Myometrial cell (primary cell): Measurements from ENCODE around the genes VWC2 and SPATA48.

GRCh38 chr7:47670175-47670459 is 88.2 kb upstream of the TNS3 start:
- RAMPAGE, long total RNA, result no peak

DNA sequence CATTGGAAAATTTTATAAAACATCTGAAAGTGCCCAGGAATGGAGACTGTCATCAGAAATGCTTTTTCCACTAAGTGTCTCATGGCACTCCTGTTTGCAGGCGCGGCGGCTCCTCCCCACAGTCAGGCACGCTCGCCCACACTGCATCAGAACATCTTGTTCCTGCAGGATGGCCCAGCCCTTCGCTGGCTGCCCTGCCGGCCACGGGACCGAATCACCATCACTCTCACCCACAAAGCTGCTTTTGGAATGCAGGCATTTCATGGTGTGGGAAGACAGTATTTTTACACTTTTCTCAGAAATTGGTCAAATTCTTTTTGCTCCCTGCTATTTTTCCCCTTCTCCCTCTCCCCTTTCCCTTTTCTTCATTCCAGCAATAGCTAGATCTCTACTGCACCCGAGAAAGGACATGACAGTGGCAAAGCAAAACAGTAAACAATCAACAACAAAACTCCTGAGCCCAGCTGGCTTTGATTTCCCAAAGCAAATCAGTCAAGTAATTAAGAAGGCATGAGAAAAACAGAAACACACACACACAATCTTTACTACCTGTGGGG is 176.1 kb upstream of the TNS3 start:
- RAMPAGE, long total RNA, result no peak

GRCh38 chr7:48146939-48147602 is 24.2 kb upstream of the ABCA13 start:
- RAMPAGE, long total RNA, result no peak

GRCh38 chr7:48201893-48202348 is 30.7 kb downstream of the ABCA13 start:
- RAMPAGE, long total RNA, result no peak

DNA sequence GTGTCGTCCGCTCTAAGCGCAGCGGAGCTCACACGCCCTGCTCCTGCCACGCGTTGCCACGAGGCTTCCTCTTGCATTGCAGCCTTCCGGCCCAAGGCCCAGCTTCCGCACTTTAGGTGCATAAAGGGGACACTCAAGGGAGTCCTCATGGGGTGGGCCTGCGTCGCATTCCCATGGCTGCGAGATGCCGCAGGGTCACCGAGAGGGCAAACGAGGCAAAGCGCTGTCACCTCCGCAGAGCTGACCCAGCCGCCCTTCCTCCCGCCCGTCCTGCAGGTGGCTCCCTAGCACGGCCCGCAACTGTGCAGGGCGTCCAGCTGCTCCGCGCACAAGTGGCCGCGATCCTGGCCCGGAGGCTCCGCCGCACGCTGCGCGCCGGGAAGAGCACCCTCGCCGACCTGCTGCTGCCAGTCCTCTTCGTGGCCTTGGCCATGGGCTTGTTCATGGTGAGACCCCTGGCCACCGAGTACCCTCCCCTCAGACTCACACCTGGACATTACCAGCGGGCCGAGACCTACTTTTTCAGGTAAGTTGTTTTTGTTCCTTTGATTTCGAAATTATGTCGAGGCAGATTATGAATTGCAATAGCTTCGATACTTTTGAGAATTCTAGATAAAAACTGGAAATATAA is 283.6 kb downstream of the ABCA13 start:
- RAMPAGE, long total RNA, result no peak

DNA sequence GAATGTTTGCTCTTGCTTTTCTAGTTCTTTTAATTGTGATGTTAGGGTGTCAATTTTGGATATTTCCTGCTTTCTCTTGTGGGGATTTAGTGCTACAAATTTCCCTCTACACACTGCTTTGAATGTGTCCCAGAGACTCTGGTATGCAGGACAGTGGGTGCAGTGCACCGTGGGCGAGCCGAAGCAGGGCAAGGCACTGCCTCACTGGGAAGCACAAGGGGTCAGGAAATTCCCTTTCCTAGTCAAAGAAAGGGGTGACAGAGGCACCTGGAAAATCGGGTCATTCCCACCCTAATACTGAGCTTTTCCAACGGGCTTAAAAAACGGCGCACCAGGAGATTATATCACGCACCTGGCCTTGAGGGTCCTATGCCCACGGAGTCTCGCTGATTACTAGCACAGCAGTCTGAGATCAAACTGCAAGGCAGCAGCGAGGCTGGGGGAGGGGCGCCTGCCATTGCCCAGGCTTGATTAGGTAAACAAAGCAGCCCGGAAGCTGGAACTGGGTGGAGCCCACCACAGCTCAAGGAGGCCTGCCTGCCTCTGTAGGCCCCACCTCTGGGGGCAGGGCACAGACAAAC is 107.6 kb upstream of the VWC2 start:
- RAMPAGE, long total RNA, result no peak

GRCh38 chr7:49773298-49774147 is at the start of gene VWC2:
Gene VWC2 (plus strand): TSS chr7:49773638.
- RAMPAGE, long total RNA, result no peak

DNA sequence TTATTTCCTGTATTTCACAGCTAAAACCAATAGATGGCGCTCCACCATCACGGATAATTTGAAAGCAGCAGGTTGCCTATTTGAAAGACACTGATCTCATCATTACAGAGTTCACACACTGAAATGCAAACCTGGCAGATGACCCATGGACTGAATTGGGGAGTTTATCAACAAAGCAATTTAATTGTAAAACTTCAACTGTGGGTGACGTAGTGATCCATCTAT is 498 bp downstream of the ZPBP start:
- RAMPAGE, long total RNA, result no peak

GRCh38 chr7:50095652-50096088 is at the start of gene SPATA48:
Gene SPATA48 (plus strand): TSS chr7:50095883.
- RAMPAGE, long total RNA, result no peak

GRCh38 chr7:50316104-50316701 is 11.7 kb downstream of the IKZF1 start:
- RAMPAGE, long total RNA, result no peak

DNA sequence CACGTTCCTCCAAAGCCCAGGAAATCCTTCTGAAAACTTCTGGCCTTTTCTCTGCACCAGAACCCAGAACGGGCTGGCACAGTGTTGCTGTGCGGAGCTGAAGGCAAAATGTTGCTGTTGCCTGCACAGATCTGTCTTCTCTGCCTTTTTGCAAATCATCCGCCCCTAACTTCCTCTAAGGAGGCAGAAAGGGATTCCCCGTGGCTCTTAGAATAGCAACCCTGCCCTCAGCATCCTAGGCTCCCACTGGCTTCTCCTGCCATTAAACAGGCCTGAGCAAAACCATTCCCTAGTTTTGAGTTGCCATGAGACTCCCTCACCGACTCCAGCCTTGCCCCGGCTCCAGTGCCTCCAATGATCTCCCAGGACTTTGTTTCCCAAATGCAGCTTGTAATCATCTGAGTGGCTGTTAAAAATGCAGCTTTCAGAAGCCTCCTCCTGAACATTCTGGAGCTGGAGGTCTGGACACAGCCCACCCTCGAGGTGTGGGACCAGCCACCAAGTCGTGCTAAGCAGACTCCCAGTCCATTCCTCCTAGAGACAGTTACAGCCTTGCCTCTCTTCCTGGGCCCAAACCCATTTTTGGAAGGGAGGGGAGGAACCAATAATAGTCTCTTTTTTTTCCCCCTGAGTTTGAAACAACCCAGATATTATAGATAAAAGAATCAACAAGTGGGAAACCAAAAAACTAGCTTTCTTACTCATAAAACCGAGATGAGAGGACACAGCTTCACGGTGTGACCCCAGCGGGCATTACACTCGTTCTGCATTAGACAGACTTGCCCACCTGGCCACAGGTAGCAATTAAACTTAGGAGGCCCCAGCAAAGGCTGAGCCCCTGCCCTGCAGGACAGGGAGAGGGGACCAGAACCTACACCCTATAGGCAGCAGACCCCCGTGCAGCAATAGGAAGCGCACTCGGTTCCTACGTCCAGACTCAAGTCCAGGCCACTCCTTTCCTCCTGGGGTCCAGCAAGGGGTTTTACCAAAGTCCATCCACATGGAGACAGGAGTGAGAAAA is 44.5 kb downstream of the FIGNL1 start:
- RAMPAGE, long total RNA, result no peak

- RAMPAGE, long total RNA, result no peak
Measured at GRCh38 chr7:50449666-50450168, 433 bp downstream of the FIGNL1 start.

DNA sequence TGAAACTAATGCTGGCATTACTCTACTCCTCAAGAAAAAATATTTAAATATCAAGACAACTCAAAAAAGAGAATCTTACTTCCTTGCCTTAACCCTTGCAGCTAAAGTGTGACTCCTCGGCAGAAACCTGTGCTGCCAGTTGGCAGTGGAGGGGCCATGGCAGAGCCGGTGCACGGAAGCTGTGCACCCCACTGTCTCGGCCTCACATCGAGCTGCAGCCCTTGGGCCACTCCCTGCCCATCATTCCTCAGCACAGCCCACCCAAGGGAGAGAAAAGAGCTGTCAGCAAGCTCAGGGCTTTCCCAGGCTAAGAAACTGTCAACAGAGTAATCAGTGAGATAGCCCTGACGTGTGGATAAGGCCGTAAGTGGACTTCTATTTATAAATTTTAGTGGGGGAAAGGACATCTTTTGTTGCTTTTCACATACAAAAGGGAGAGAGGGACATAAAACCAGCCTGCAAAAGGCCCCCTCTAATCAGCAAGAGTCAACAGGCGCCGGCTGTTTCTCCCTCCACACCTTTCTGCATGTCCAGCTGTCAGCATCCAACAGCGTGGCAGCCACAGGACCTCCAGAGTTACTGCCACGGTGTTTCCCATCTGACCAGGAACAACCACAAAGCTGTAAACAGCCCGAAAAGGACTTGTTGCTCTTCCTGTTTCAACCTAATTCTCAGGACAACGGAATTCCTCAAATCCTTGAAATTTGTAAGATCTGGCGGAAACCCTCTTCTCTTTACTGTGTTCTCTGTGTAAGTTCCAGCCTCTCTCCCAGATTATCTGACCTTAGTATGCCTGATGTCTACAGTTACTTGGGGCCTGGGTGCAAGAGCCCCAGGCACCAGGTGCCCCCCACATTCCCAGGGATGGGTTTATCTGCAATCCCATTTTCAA is 56.9 kb upstream of the DDC start:
- RAMPAGE, long total RNA, result no peak

DNA sequence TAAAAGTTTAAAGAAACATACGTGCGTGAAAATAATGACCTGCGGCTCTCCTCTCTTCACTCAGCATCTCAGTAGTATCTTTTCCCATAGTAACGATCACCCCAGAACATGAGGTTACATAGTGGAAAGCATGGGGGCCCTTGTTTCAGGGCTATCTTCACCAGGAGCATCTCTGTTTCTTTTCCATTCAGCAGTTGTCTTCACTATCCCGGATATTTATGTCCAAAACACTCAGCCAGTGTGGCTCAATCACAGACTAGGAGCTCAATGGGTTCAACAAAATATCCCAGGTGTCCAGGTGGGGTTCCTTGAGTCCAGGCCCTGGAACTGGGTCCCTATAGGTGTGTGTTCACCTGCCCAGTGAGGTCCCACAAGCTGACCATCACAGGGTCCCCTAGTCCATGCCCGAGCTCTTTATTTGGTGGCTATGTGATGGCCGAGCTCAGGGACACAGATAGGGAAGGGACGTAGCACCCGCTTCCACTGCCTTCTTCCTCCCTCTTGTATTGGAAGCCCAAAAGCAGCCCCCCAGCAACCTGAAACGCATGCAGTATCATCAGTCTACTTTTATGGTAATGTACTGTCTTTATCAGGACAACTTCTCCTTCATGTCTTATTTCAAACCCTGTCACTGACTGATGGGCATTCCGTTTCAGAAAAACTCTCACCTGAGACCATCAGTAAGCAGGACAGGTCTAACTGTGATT is 78.9 kb upstream of the DDC start:
- RAMPAGE, long total RNA, result no peak

DNA sequence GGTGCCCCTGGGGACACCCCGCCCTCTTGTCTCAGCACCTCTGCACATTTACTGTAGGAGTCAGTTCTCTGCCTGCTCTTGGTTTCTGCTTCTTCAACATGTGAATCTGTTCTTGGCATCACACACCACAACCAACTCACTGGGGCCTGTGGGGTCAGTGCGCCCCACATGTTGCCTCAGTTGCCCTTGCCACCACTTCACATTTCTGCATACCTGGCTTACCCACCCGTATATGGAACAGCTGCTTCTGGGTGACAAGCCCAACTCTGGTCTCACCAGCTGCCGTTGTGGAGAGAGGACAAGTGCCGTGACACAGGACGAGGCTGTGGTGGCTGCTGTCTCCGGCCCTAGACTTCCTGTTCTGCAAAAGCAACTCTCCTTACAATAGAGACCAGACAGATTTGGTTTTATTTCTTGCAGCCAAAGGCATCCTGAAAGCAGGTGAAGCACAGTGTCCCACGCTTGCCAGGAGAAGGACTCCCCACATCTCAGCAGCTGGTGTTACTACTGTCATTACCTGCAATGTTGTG is 96.4 kb upstream of the DDC start:
- RAMPAGE, long total RNA, result no peak

DNA sequence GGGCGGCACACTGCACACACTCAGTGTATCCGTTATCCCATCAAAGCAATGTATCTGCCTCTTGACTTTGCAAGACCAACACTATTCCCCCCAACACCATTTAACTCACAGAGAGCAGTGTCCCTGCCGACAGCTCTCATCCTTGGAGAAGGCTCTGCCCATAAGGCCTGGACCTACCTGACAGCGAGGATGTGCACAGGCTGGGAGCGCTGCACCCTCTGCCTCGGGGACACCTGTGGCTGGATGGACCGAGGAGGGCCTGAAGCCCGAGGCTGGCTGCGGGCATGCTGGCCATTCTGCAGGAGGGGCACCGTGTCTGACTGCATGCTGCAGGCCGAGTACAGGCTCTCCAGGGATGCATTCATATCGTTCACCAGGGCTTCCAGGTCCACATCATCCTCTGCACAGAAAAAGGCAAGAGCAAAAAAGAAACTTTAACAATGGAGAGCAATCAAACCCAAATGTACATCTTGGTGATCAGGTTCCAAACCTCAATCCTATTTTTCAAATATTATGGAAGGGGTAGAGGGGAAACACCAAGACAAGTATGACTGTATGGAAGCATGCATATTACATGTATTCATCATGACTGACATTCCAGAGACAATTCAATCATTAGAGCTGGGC is 108.3 kb downstream of the GRB10 start:
- RAMPAGE, long total RNA, result no peak

GRCh38 chr7:50690786-50691452 is 91.8 kb downstream of the GRB10 start:
- RAMPAGE, long total RNA, result no peak

DNA sequence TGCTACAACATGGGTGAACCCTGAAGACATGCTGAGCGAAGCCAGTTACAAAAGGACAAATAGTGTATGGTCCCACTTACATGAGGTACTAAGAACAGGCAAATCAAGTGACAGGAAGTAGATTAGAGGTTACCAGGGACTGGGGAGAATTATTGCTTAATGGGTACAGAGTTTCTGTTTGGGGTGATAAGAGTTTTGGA is 85.8 kb downstream of the GRB10 start:
- RAMPAGE, long total RNA, result no peak

GRCh38 chr7:50730586-50731210 is 52.0 kb downstream of the GRB10 start:
- RAMPAGE, long total RNA, result no peak

GRCh38 chr7:50793297-50793910 is 10.7 kb upstream of the GRB10 start:
- RAMPAGE, long total RNA, result no peak